Subcutaneous preadipocyte (primary cell): ENCODE data around the genes ZNF749, ZNF550, C19orf18, ZNF135 and ZSCAN18.

DNA sequence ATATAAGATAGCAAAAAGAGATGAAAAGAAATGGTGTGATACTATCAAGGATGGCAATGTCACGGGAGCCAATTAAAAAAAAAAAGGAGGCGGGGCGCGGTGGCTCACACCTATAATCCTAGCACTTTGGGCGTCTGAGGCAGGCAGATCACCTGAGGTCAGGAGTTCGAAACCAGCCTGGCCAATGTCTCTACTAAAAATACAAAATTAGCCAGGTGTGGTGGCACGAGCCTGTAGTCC, 3.0 kb upstream of the ZNF749 start:
- CAGE, long polyA plus RNA, result no peak

DNA sequence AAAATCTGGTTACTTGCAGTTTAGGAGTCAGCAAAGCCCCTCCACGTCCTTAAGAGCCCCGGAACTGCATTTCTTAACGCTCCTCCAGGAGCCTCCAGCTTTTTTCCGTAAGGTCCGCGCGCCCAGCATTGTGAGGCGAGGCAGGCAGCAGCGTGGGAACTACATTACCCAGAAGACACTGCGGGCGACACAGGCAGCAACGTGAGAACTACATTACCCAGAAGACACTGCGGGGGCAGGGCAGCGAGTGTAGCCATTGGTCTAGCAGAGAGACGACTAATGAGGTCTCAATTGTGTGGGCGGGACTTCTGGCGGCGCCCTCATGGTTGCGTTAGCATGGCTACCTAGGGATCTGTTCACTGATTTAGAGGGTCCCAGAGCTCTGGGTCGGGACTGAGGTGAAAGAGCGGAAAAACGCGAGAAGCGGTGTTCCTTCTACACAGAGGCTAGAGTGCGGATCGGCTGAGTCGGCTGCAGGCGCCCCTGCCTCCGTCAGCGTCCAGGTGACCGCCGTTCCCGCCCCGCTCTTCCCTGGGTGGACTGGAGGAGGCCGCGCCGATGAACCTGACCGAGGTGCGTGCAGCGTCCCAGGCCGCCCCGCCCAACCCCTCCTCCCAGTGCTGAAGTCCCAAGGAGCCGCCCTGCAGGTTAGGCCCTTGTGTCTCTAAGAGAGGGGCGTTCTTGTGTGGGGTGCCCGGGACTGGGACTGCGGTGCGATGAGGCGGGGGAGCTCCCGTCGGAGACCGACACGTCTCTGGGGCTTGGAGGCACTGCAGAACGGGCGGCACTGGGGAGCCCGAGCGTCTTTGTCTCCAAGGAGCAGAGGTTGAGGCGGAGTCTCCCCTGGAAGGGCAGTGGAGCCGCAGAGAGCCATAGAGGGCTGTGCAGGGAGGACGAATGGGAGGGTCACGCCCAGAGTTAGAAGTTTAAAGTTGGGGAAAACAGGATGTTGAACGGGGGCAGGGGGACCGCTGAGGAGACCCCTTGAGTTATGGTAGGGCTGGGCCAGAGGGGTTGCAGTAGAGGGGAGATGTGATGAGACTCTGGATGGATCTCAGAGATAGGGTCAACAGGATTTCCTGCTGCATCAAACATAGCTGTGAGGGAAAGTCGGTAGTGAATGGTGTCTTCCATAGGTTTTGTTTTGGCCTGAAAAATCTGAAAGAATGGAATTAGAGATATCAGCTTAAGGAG, at the start of gene ZNF749:
Gene ZNF749, plus strand, starts transcription at position 305 of the 1,194 bp plus-strand sequence.
- CAGE, long polyA plus RNA, result no peak

GRCh38 chr19:57559456-57560213, at the start of gene ZNF550:
Gene ZNF550 (minus strand): TSS chr19:57559863.
- CAGE, long polyA plus RNA, result no peak

GRCh38 chr19:57795341-57796441, 19.0 kb downstream of the ZNF552 start:
- CAGE, long polyA plus RNA, result no peak

DNA sequence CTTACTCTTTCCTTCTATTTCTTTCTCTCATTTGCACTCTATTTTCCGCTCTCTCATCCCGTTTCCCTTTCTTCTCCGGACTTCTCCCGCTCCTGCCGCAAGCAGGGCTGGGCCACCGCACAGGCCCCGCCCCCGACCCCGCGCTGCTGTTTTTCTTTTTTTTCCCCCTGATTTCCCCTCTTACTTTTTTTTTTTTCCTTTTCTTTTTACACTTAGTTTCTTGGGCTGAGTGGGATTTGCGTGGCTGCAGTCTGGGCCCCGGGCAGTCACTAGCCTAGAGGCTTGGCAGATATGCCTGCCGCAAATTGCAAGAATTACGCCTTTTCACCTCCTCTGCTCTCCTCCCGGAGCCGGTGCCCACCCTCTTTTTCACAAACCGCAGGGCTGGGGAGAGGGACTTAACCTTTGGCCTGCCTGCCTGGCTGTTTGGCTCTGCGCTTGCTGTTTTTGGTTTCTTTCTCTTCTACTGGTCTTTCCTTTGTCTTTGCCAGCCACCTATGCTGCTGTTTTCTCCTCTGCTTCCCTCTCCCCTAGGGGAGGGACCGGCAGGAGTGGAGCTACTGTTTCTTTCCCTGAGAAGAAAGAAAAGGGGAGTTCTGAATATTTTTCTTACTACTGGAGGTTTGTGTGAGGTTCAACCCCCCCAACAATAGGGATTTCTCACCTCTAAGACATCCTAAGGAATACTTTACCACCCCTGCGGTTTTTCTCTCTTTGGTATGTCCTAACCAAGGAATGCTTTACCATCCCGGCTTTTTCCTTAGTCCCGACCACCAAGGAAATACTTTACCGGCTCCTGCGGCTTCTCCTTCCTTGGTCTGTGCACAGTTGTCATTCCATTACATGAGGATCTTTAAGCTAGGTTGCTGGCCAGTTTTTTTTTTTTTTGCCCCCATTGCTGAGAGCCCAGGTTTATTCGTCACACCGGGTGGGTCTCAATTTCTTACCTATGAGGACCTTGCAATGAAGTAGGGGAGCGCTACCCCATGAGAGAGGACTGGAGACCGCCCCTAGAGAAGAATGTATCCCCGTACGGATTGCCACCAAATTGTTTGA, 10.9 kb downstream of the ZNF552 start:
- CAGE, long polyA plus RNA, result no peak

DNA sequence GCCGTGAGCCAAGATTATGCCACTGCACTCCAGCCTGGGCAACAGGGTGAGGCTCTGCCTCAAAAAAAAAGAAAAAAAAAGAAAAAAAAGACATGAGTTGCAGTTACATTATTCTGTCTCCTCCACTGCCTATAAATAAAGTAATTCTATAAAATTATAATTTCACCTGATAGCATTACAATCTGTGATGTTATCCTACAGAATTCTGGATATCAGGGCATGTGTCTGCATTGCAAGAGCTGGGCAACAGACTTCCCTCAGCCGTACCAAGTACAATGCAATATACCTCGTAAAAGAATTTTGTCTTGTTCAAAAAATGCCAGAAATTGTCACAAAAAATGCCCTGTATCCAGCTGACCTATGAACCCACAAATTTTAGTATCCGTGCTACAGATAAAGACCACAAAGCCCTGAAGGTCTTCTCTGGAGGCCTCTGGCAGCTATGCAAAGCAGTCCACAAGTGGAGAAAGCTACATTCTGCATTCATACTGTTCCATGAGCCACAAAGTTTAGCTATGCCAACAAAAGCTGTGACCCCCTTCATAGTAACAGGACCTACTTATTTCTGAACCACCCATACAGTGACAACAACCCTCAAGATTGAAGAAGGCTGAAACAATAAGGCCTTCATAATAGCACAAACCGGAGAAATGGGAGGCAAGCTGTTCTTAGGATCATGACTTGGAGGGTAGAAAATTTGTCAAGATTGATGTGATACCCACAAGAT, 17.8 kb downstream of the ZNF814 start:
- CAGE, long polyA plus RNA, result no peak

GRCh38 chr19:57974422-57974787, at the start of gene C19orf18:
Gene C19orf18 (minus strand): TSS chr19:57974534.
- CAGE, long polyA plus RNA, result no peak

- CAGE, long polyA plus RNA, result no peak
Observed at GRCh38 chr19:58001684-58002632, 662 bp downstream of the ZNF606 start.

DNA sequence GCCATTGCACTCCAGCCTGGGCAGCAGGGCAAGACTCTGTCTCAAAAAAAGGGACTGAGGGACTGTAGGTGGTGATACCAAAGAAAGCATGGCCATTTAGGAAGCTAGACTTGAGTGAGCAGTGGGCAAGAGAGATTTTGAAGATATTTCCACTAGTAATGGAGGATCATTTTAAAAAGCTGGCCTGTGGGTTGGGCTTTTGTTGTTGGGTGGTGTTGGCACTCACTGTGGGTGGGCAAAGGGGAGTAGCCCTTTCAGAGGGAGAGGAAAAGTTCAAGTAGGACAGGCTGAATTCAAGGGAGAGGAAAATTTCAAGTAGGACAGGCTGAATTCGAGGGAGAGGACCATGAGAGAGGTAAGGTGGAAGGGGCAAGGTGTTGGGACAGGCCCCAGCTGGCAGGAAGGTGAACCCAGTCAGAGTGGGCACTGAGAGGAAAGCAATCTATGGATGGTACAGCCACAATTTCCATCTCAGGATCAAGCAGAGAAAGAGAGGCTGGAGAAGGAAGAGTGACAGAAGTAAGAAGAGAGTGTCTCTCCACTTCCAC, 1.4 kb upstream of the ZNF606 start:
- CAGE, long polyA plus RNA, result no peak

DNA sequence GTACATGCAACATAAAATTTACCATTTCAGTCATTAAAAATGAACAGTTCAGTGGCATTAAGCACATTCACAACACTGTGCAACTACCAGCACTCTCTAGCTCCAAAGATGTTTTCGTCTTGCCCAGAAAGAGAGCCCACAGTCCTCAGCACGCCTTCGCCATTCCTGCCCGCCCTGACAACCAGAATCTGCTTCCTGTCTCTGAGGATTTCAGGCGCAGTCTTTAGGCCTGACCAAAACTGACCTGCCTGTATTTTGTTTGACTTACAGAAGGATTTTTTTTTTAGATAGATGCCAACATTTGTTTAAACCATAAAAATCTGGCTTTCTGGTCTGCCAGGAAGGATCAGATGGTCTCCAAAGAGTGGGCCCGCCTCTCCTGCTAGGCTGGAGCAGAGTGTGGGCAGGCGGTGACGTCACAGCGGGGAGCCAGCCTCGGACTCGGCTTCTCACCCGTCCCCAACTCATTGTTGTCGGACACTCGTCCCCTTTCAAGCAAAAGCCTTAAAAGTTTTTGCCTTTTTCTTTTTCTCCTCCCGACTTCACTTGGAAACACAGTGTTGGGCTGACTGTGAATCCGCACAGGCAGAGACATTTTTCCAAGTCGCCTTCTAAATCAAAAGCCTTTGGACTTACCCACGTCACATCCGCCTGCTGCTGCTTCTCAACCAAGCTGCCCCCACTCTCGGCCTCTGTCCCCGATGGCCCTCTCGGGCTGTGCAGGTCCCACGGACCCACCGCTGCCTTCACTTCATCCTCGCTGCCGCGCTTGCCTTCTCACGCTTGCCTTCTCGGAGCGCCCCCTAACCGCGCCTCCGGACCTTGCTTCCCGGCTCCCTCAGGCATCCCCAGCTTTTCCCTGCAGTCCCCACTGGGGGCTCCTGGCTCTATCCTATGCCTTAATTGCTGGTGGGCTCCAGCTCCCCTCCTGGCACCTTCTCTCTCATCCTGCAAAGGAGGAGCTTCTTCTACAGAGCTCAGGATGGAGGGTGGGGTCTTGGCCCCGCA, 4.2 kb upstream of the ZNF135 start:
- CAGE, long polyA plus RNA, result no peak

GRCh38 chr19:58058978-58059384, at the start of gene ZNF135:
Gene ZNF135 (plus strand): TSS chr19:58059282.
- CAGE, long polyA plus RNA, result no peak

- CAGE, long polyA plus RNA, result start-site peak on the minus strand at chr19:58098227-58098261, 192 and 73 reads in 2 replicates
Observed at GRCh38 chr19:58097387-58098327, at the start of gene ZSCAN18. Gene ZSCAN18 (minus strand): TSS chr19:58098231.

DNA sequence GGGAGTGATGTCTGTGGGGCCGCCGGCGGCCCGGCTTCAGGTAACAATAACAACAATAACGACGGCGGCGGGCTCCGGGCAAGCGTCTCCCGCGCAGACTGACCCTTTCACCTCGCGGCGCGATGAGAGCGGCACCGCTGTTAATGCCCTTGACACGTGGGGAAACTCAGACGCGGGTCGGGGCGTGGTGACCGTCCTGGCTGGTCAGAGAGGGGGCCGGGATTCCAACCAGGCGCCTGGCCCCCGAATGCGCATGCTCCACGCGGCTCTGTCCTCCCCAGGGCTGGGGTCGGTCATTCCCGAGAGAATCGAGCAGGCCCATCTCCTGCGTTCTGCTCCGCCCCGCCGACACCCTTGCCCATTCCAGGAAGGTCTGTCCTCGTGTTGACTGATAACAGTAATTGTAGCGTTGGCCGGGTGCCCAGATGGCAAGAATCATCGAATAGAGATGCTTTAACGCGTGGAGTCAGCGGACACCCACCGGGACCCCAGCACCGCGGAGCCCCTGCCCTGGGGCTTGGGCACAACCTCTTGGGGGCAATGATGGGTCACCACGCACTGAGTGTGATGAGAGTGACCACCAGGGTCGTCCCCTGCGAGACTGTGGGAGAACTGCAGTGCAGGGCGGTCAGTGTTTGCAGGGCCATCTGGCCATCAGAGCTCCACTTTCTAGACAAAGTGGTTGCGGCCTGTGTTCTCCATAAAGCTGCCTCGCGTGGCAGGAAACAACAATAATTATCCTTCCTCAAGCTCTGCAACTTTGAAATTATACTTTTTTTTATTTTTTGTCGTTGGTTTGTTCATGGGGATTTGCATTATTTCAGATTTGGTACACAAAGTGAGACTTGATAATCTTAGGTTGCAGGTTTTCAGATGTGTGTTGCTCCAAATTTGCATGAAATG, 604 bp downstream of the ZNF8 start:
- CAGE, long polyA plus RNA, result no peak

DNA sequence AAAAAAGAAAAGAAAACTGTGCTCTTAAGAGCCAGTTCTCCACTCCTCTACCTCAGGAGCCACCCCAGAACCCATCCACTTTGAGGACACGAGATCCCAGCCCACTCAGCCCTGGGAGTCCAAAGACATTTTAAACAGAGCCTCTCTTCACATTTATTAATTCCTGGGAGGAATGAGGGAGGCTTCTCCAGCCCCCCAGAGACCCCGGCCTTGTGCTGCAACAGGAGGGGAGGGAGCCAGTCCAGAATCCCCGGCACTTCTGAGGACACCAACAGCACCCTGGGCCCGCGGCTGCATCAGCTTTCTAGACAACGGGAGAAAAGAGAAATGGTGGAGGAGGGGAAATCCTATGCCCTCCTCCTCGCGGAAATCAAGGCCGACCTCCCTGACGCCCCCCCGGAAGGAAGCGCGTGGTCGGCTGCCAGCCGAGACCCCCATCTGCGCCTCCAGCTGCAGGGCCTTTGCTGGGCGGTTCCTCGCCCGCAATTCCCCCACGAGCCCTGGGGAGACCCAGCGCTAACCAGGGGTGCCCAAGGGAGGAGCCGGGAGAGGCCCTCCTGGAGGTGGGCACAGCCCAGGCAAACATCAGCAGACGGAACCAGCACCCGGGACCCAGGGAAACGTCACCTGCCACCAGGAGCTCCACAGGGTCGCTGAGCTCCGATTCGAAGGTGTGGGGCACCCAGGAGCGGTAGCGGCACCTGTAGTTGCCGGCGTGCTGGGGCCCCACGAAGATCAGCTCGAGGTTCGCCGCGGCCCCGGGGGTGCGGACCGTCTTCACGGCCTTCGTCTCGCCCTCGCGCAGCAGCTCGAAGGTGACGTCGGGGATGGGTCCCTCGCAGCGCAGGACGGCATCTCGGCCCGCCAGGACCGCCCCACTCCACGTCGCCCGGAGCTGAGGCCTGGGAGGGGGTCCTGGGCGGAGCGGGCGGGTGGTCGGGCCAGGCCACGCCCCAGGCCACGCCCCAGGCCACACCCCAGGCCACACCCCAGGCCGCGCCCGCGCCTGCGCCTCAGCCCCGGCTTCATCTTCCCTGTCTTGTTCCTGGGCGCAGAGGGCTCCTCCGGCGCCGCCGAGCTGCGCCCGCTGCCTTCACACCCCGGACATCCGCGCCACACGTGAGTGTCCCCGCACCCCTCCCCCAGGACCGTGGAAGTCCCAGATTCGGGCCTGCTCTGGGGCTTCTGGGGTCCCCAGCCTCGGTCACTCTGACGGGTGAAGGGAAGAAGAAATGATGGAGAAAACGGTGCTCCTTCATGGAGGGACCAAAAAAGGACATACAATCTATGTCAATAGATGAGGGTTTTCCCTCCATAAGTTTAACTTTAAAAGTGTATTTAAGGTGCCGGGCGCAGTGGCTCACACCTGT, 6.1 kb downstream of the A1BG start:
- CAGE, long polyA plus RNA, result start-site peak on the minus strand centred at position 901 of the sequence, 23 bp wide, 283 and 82 reads in 2 replicates

GRCh38 chr19:58381253-58381615, 404 bp upstream of the ZNF837 start:
- CAGE, long polyA plus RNA, result no peak

GRCh38 chr19:58392284-58393060, 3.0 kb upstream of the RNF225 start:
- CAGE, long polyA plus RNA, result no peak

- CAGE, long polyA plus RNA, result no peak
Observed at GRCh38 chr19:58434403-58435284, 5.3 kb downstream of the ZNF132 start.

DNA sequence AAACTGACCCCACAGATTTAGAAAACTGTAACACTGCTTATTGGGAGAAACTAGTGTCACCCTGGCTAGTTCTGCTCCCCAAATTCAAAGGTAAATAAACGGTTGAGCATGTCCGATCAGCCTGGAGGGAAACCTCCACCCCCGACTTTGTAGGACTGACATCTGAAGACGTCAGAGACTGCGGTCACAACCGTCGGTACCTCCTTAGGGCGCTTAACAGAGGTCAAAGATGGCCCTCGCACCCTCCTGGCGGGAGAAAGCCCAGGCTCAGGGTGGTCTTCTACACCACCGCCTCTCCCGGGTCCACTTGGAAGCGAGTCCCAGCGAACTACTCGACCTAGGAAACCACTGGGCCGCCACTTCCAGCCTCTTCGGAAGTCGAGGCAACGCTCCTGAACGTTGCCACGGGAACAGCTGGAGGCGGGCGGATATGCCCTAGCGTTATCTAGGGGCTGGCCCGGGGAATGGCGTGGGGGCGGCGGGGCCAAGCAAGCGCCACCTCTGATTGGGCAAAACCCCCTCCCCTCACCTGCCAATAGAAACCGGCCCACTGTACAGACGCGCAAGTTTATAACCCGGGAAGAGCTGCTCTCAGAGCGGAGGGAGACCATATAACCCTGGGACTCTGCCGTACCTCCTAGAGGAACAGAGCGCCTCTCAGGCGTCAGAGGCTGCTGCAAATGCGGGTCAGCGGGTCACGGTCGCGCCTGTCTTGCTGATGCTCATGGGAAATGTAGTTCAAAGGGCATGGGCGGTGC, 655 bp upstream of the ZNF446 start:
- CAGE, long polyA plus RNA, result no peak

GRCh38 chr19:58477312-58478324, 1.5 kb downstream of the ZNF446 start:
- CAGE, long polyA plus RNA, result no peak

DNA sequence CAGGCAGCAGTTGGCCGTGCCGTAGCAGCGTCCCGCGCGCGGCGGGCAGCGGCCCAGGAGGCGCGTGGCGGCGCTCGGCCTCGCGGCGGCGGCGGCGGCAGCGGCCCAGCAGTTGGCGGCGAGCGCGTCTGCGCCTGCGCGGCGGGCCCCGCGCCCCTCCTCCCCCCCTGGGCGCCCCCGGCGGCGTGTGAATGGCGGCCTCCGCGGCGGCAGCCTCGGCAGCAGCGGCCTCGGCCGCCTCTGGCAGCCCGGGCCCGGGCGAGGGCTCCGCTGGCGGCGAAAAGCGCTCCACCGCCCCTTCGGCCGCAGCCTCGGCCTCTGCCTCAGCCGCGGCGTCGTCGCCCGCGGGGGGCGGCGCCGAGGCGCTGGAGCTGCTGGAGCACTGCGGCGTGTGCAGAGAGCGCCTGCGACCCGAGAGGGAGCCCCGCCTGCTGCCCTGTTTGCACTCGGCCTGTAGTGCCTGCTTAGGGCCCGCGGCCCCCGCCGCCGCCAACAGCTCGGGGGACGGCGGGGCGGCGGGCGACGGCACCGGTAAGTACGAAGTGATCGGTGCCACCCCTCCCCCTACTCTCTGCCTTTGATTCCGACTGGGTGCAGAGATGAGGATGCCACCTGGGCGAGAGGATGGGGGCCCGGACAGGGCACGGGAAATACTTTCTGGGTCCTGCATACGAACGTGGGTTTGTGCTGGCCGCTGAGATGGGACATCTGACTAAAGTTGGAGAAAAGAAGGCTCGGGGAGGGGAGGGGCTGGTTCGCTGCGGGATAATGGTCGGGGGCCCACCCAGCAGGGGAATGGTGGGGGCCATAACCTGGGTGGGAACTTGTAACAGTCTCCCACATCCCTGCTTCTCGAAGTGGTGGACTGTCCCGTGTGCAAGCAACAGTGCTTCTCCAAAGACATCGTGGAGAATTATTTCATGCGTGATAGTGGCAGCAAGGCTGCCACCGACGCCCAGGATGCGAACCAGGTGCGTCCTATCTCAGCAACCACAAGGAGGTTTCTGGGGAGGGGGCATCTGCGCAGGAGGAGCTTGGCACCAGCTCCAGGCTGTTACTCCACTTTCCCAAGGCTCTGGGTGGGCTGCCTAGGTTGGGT, 1.1 kb downstream of the TRIM28 start:
- CAGE, long polyA plus RNA, result start-site peak on the plus strand centred at position 187 of the sequence, 8 bp wide, 125 and 42 reads in 2 replicates